CMK (cell line): ENCODE data around the gene NLRP2B.

DNA sequence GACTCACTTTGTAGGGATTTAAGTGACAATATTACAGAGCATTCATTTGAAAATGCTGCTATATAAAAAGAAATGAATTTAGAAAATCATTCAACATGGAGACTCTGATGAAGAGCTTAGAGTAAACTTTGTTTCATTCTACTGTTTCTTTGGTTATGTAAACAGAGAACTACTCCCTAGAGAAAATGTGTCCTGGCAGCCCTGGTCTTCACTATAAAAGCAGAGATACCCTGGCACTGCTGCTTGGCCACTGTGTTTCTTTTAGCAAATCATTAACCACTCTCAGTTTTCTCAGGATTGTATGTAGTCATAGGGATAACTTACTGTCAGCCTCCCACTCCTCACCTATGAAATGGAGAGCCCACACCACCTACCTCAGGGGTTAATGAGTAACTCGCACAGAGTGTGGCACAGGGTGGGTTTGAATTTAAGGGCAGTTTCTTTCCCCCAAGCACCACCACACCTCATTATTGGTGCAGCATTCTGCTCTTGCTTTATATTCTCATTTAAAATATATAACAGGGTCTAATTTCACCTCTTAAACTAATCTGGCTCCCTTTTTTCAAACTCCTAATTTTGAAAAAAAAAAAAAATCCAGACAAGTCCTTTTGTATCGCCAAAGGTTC, 18.4 kb downstream of the FAM104B start:
- RRBS, result no CpG with 5 or more reads among the region's 2 CpGs

- RRBS, result no CpG with 5 or more reads among the region's 45 CpGs
Observed at GRCh38 chrX:55452393-55453701, 920 bp downstream of the MAGEH1 start.

GRCh38 chrX:56562914-56563278, 531 bp upstream of the UBQLN2 start:
- RRBS, result no CpG with 5 or more reads among the region's 4 CpGs

- RRBS, result no CpG with 5 or more reads among the region's 6 CpGs
Observed at GRCh38 chrX:56762316-56762973, 33.4 kb downstream of the NBDY start.

- RRBS, result no CpG with 5 or more reads among the region's 16 CpGs
Observed at GRCh38 chrX:57592971-57593292, 1.1 kb downstream of the ZXDB start.

DNA sequence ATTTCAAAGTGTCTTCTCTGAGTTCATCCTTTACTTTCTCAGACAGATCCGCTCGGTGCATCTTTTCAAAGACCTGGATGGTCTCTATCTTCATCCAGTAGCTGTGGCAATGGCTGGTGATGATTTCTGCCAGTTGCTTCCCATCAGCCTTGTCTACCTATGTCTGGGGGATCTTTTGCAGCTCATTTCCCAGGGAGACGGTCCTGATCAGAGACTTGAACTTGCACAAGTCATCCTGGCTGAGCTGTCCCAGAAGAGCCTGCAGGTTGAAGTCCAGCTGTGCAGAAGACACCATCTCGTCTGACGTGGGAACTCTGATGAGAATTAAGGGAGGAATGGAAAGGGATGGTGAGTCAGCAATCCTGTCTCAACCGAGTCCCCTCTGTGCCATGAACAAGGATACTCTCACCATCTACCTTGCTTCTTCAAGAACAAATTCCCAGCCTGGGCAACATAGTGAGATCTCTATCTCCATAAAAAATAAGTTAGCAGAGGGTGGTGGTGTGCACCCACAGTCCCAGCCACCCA, at the start of gene NLRP2B:
TSS of gene NLRP2B (minus strand) at position 295 of the 528 bp plus-strand sequence.
- RRBS, result no CpG with 5 or more reads among the region's 6 CpGs

DNA sequence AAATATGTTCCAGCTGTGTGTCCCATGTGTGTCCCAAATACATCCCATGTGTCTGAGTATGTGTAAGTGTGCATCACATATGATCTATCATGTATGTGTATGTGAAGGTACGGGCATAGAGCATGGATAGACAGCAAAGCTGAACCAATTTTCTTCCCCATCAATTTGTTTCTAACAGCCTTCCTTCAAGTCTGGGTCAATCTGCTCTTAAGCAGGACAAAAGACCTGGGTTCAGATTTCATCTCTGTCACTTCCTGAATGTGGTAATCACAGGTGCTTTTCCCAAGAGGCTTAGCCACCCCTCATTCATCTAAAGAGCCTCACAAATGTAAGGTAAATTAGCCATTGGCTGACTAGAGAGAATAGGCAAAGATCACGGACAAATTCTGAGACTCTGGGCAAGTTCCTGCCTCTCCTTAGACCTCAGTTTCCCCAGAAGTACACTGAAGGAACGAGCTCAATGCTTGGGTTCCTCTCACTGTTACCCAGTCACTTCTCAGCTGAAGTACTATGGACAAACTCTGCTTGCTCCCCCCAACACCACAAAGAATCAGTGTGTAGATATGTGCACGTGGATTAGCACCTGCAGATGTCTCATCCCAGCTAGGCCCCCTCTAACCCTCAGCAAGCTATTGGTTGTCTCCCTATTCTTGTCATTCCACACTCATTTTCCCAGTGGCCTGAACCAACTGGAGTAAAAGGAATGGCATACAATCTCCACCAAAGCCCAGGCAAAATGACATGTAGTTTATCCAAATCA, 43.0 kb downstream of the ARHGEF9 start:
- RRBS, result no CpG with 5 or more reads among the region's 4 CpGs

DNA sequence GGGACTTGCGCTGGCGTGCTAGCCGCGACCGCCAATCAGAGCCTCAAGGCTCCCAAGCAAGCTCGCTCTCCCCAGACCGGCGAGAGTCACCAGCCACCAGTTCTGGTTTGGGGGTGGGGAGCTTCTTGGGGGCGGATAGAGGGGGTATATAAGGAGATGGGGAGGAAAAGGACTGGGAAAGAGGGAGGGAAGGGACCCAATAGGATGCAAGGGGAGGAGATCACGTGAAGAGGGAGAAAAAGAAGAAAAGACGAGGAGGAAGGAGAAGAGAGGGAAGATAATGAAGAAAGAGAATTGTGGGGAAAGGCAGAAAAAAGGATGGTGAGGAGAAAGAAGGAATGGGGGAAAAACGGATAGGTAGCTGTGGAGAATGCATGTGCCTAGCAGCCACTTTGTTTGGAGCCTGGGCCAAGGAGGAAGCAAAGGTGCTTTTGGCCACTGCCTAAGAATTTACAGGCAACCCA, 29.7 kb downstream of the ARHGEF9 start:
- RRBS, result no CpG with 5 or more reads among the region's 12 CpGs

- RRBS, result no CpG with 5 or more reads among the region's 2 CpGs
Observed at GRCh38 chrX:64055112-64055385, 150.5 kb downstream of the AMER1 start.

GRCh38 chrX:65514503-65515028, 20.0 kb downstream of the LAS1L start:
- RRBS, result no CpG with 5 or more reads among the region's 7 CpGs

- RRBS, result no CpG with 5 or more reads among the region's 5 CpGs
Observed at GRCh38 chrX:65689109-65689784, 21.8 kb downstream of the MSN start.

GRCh38 chrX:65750523-65751159, 83.2 kb downstream of the MSN start:
- RRBS, result no CpG with 5 or more reads among the region's 3 CpGs

GRCh38 chrX:65957060-65957377, 82.9 kb downstream of the VSIG4 start:
- RRBS, result no CpG with 5 or more reads among the region's 12 CpGs

GRCh38 chrX:68044363-68045174, 388.7 kb downstream of the OPHN1 start:
- RRBS, result no CpG with 5 or more reads among the region's 4 CpGs

DNA sequence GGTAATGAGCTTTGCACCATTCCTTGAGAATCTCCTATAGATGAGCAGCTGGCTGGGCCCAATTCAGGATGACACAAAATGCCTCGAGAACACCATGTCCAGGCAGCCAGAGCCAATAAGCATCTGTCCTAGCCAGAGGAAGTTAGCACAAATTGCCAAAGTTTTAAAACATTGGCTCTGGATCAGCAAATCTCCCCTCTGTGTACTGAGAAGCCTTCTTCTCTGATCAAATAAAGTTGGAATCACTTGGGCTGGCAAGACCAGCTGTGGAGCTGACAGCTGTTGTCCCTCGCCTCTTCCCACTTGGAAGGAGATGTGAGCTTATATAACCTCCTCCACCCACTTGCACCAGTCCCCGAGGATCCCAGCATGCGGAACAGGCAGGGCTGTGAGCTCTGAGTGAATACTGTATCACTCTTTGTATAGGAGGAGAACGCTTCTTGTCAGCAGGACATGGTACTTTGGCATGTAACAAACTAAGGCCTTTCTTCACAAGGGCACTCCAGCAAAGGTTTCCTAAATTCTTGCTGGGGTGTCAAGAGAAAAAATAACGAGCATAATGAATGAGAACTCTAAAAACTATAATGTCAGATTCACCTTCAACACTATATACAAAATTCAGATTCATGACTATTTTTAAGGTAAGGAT, 183.8 kb downstream of the OPHN1 start:
- RRBS, result no CpG with 5 or more reads among the region's 6 CpGs

GRCh38 chrX:68298909-68299294, 134.4 kb downstream of the OPHN1 start:
- RRBS, result no CpG with 5 or more reads among the region's 2 CpGs

DNA sequence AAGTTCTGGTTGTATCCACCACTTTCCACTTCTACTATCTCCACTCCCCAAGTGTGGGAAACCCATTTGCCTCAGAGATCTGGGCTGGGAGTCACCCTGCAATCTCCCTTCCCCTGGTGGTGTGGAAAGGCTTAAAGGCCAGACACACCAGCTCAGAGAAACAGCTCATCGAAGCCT, 726 bp downstream of the OPHN1 start:
- RRBS, result no CpG with 5 or more reads among the region's 1 CpG

GRCh38 chrX:68827861-68828273, 954 bp upstream of the EFNB1 start:
- RRBS, result no CpG with 5 or more reads among the region's 22 CpGs

DNA sequence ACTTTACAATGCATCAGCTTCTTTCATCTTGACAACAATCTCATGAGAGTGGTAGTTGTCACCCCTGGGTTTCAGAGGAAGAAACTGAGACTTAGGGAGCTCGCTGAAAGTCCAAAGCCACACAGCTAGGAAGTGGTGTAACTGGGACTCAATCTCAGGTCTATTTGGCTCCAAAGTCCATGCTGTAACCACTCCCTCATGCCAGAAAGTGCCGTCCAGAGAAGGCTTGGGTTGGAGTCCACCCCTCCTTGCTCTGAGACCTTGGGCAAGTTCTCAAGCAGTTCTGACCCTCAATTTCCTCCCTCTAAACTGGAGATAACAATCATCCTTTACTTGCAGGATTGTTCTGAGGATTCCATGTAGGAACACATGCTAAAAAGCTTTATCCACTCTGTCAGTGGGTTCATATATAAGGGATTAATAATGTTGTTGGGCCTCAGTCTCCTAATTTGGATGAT, 40.6 kb downstream of the EFNB1 start:
- RRBS, result no CpG with 5 or more reads among the region's 2 CpGs

DNA sequence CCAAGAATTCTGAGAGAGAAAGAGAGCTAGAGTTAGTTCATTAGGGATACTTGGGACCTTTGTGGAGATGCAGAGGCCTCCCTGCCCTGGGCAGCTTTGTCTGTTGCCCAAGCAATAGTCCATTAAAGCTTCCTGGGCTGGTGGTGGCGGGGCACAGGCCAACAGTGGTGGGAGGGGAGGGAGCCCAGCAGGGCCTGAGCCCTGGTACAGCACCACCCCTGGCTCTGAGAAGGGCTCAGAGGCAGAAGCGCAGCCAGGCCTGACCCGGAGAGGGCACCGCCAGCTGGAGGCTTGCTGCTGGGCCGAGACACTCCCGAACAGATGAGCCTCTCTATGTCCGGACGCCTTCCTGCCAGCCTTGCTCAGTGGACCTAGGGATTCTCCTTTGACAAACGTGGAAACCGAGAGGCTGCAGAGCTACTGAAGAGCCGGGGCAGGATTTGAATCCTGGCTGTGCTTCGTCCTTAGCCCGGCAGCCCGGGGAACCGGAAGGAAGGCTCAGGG, 65.4 kb downstream of the EFNB1 start:
- RRBS, result 34% methylated on average over 8 of the region's 15 CpGs